Measurements from ENCODE around the gene DTNB.

DNA sequence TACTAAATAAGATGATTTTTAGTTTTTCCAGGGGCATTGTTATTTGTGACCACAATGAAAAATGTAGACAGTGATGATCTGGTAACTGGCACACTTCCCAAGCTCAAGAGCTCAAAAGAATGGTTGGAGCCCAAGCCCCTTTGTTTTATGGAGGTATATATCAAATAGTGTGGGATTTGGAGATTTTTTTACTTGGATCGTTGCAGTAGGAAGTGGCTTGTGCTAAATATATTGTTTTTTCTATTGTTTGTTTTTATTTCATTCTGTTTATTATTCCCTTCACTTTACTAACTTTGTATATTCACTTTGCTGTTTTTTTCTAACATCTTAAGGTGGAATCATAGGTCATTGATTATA is 1.0 kb downstream of the FAM228B start:
- PRO-cap = no peak
- RAMPAGE, long total RNA = no peak
- RRBS = no CpG with 5 or more reads among the region's 1 CpG

- PRO-cap = no peak
- RAMPAGE, long total RNA = no peak
- RRBS = no CpG with 5 or more reads among the region's 8 CpGs
These were observed 29.5 kb downstream of the FAM228A start for GRCh38 chr2:24204439-24204670.

- PRO-cap = no peak
- RAMPAGE, long total RNA = no peak
These were observed 64.5 kb downstream of the FAM228A start for GRCh38 chr2:24239226-24239864.

GRCh38 chr2:24267364-24267915 is 92.6 kb downstream of the FAM228A start:
- PRO-cap = no peak
- RAMPAGE, long total RNA = no peak
- RRBS = no CpG with 5 or more reads among the region's 6 CpGs

GRCh38 chr2:24298557-24298934 is 61.8 kb downstream of the ITSN2 start:
- PRO-cap = no peak
- RAMPAGE, long total RNA = no peak
- RRBS = no CpG with 5 or more reads among the region's 7 CpGs

DNA sequence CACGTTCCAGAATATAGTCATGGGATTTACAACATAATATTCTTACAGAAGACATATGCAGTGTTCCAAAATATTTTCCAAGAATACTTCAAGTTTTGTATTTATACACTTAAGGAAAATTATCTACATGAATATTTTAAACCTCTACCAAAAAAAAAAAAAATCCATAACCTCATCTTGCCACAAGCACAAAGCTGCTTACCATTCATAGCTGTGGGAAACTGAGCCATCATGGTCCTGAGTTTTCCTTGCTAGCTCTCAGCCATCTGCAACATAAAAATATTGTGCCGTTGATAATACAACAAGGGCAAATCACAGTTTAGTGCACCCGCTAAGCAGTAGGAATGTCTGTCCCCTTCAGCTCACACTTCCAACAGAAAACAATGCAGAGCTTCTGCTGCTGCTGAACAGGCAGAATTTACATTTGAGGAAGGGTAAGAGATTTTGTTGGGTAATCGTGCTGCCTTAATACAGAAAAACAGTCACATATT is 32.4 kb downstream of the ITSN2 start:
- PRO-cap = no peak
- RAMPAGE, long total RNA = no peak
- RRBS = no CpG with 5 or more reads among the region's 4 CpGs

DNA sequence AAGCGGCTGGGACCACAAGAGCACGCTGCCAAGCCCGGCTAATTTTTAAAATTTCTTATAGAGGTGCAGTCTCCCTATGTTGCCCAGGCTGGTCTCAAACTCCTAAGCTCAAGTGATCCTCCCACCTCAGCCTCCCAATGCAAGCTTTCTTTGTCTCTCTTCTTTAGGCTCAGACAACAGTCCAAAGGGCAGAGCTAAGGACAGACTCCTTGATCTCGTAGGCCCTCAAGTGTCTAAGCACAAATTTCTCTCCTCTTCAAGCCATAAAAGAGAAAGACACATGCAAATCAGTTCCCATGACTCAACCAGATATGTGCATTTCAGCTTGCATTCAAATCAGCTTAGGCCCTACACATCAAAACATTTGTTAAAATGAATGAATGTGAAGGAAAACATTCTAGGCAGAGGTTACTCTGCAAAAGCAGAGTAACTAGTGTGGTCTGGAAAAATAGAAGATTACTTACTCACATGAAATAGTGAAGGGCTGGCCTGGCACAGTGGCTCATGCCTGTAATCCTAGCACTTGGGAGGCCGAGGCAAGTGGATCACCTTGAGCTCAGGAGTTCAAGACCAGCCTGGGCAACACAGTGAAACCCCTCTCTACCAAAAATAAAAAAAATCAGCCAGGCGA is 17.9 kb downstream of the ITSN2 start:
- PRO-cap = no peak
- RAMPAGE, long total RNA = no peak
- RRBS = no CpG with 5 or more reads among the region's 6 CpGs

- PRO-cap = unidirectional peak, plus-strand start at chr2:24359901
- RAMPAGE, long total RNA = no peak
- RRBS = 1% methylated on average over 10 of the region's 28 CpGs
These were observed 796 bp downstream of the ITSN2 start for GRCh38 chr2:24359503-24359976.

DNA sequence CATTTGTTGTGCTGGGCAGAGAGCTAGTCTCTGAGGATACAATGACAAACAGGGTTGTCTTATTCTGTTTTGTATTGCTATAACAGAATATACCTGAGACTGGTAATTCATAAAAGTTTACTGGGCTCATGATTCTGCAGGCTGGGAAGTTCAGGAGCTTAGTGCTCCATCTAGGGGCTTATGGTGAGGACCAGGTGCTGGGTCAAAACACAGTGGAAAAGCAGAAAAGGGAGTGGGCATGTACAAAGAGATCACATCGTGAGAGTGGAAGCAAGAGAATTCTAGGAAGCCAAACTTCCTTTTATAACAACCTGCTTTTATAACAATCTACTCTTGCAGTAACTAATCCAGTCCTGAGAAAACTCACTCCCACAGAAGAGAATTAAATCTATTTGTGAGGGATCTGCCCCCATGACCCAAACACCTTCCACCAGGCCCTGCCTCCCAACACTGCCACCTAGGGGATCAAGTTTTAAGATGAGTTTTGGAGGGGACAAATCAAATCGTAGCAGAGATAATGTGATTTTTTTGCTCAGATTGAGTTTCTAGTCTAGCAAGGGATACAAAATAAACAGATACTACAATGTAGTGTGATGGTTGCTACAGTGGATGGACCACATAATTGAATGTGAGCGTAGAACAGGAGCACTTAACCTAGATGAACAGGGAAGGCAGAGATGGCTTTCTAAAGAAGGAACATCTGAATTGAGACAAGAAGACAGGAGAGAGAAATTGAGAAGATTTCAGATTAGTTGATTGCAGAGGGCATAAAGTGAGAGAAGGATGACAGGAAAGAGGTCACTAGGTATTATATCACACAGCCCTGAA is 52.1 kb downstream of the NCOA1 start:
- PRO-cap = no peak
- RAMPAGE, long total RNA = no peak
- RRBS = no CpG with 5 or more reads among the region's 3 CpGs

- PRO-cap = no peak
- RAMPAGE, long total RNA = no peak
- RRBS = no CpG with 5 or more reads among the region's 8 CpGs
These were observed 7.3 kb downstream of the PTRHD1 start for GRCh38 chr2:24785703-24786397.

- PRO-cap = no peak
- RAMPAGE, long total RNA = no peak
- RRBS = no CpG with 5 or more reads among the region's 39 CpGs
These were observed 34.4 kb downstream of the CENPO start for GRCh38 chr2:24827281-24828444.

DNA sequence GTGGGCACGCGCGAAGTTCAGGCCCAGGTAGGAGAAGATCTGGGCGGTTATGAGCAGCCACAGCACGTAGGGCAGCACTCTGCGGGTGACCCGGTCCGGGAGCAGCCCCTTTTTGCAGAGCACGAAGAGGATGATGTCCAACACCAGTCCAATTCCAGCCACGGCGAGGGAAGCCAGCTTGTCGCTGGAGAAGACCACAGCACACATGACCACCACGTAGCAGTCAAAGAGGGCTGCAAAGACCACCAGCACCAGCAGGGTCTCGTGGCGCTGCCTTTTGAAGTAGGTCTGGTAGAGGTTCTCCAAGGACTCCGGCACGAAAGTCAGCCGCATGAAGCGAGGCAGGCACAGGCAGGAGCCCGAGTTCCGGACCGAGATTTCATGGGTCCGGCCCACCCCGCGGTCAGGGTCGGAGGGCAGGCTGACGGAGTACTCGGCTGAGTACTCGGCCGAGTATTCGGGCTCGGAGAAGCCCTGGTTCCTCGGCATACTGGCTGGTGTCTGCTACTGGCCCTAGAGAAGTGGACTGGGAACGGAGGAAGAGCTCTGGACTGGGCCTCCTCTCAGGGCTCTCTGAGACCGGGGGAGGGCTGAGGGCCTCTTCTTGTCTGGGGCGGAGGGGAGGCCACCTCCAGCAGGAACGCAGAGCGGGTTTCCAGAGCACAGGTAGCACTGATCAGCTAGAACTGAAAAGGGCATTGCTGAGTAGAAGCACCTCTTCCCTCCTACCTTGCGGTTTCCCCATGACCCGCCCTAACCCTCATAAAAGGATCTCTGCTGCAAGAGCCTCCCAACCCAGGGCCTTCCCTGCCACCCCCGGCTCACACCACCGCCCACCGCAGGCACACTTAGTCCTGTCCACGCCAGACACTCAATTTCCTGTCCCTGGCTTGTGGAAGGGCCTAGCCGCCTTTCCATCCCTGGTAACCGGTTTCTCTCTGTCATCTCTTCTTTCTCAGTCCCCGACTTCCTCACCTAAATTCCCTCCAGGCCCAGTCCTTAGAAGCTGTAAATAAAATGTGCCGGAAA is 1.2 kb downstream of the ADCY3 start:
- PRO-cap = no peak
- RAMPAGE, long total RNA = no peak
- RRBS = 48% methylated on average over 12 of the region's 48 CpGs

GRCh38 chr2:24920412-24920843 is 391 bp upstream of the ADCY3 start:
- PRO-cap = no peak
- RAMPAGE, long total RNA = no peak
- RRBS = 2% methylated on average over 36 of the region's 52 CpGs

- PRO-cap = no peak
- RAMPAGE, long total RNA = no peak
- RRBS = no CpG with 5 or more reads among the region's 19 CpGs
These were observed 39.3 kb downstream of the POMC start for GRCh38 chr2:25128989-25129525.

GRCh38 chr2:25176335-25176753 is 8.0 kb upstream of the POMC start:
- PRO-cap = no peak
- RAMPAGE, long total RNA = no peak
- RRBS = no CpG with 5 or more reads among the region's 5 CpGs

DNA sequence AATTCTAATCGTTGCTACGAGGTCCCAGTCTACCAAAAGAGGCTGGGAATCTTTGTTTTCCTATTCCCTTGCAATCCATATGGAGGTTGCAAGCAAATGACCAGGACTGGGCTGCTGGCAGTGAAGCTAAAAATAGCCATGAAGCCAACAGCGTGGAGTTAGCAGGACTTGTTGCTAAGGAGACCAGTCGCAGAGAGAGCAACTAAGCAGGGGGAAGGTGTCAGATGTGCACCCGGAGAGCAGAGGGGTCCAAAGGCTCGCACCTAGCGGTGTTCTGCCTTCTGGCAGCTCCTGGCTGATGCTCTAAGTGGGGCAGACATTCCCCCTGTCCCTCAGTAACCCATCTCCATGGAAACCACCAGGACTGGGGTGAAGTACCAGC is 84.7 kb downstream of the DNMT3A start:
- PRO-cap = no peak
- RAMPAGE, long total RNA = no peak
- RRBS = no CpG with 5 or more reads among the region's 7 CpGs

- PRO-cap = no peak
- RAMPAGE, long total RNA = no peak
- RRBS = no CpG with 5 or more reads among the region's 17 CpGs
These were observed 68.3 kb downstream of the DNMT3A start for GRCh38 chr2:25273271-25273960.

- PRO-cap = no peak
- RAMPAGE, long total RNA = no peak
- RRBS = no CpG with 5 or more reads among the region's 11 CpGs
These were observed 18.1 kb downstream of the DNMT3A start for GRCh38 chr2:25323507-25324145.

DNA sequence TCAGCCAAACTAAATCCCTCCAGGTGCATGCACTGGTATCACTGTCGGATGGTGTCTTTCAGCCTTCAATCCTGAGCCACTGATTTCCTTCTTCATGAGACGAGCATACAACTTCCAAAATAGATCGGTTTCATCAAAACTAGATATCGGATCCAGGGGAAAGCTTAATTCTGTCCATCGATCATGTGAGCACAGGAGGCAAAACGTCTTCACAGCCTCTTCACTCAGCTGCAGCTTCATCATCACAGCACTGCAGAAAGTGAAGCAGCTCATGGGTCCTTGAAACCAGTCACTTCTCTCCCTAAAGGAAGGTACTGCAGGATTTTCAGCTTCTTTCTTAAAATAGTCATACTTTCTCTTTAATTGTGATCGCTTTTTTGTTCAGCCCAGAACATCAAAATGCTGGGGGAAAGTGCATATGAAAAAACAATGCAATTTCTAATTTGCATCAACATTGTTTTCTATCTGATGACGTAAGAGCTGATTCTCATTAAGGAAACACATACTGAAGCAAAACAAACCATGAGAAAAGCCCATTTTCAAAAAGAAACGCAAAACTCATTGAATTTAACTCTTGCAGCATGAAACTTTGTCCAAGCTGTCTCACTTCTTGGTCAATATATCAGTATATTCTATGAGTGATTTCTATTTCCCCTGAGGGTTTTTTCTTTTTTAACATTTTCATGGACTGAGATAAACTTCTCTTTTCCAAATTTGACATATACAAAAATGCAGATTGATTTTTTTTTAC is 80.4 kb downstream of the DTNB start:
- PRO-cap = no peak
- RAMPAGE, long total RNA = no peak
- RRBS = no CpG with 5 or more reads among the region's 9 CpGs

DNA sequence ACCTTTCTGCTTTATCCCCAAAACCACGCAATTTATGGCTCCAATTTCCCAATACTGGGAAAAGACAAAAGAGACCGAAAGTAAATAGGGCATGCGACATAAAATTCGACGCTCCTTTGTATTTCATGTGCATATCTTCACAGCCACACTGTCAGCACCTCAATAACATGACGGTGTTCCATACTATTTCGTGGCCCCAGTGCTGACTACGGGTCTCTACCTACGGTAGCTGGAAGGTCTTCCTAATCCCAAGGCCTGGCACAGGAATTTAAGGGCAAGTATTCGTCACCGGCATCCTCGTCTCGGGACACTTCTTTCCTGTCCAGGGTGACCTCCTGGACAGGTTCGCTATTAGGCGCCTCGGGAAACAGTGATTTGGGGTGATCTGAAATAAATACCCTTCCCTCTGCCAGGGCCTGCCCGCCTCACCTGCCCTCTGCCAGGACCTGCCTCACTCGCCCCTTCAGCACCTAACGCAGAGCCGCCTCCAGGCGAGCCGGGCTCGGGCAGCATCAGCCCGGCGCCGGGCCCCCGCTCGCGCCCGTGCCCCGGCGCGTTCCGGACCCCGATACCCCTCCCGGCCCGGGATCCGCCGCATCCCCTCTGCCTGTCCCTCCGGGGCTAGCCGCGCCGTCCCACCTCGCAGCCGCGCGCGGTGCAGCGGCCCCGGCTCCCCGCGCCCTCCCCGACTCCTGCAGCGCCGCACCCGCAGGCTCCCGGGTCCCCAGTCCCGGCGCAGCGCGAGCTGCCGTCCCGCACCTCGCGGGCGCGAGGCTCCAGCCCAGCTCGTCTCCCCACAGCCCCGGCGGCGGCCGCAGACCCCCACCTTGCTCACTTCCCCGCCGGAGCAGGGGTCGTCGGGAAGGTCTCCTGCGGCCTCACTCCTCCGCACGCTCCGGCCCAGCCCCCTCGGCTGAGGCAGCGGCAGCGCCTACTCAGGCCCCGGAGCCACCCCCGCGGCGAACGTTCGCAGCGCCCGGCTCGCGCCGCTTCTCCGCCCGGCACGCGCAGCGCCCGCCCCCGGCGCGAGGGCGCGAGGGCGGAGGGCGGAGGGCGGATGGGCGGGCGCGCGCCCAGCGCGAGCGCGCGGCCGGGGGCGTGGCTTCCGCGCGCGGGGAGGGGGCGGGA is at the start of gene DTNB:
TSS of gene DTNB (minus strand) at position 1,018 of the 1,128 bp plus-strand sequence.
- PRO-cap = bidirectional peak, plus-strand start outside the sequence, minus-strand start at position 965 of the sequence
- RAMPAGE, long total RNA = no peak
- RRBS = 1% methylated on average over 68 of the region's 124 CpGs

Measured in lung (tissue), 4 donors.